ENCODE results near the genes SCIN and SOSTDC1.

- PRO-cap, 3 experiments: no peak in any of the 3 experiments
Observed at GRCh38 chr7:7176946-7177426, 5.4 kb upstream of the C1GALT1 start.

- PRO-cap, 3 experiments: no peak in any of the 3 experiments
Observed at GRCh38 chr7:7687746-7688354, 30.6 kb downstream of the RPA3 start.

GRCh38 chr7:7725555-7726334, 7.3 kb upstream of the RPA3 start:
- PRO-cap, 3 experiments: no peak in any of the 3 experiments

- PRO-cap, 3 experiments: no peak in any of the 3 experiments
Observed at GRCh38 chr7:7759081-7759826, 40.8 kb upstream of the RPA3 start.

DNA sequence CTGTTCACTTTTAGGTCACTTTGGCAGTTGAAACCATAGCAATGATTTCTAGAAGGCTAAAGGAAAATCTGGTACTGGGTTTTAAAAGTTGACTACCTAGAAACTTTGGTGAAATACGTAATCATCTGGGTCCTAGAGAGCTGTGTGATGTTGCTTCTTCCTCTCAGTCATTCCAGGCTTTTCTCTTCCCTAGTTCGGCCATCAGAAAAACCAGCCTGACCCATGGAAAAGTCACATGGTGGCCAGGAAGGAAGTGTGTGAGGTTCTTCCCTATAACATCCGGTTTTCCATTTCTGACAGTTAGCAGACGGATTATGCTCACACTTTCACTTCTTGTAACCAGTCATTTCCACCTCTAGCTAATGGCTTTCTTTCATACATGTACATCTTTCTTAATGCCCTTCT, 110.1 kb upstream of the GLCCI1 start:
- PRO-cap, 3 experiments: no peak in any of the 3 experiments

DNA sequence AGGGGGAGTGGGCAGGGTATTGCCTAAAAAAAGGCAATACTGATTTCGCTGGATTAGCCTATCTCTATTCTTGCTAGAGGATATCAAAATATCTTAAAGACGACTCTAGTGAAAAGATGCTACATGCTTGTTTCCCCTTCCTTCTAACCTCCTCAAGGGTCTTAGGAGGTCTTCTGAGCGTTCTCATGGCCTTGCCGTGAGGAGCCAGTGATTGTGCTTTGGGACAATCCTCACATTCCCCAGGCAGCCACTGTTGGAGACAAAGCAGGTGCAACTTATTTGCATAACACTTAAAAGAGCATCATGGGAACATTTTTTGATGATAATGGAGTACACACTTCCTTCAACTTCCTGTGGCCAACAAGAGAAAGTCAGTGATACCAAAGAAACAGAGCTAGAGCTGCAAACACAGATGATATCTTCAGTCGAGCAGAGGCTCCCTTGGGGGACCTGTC, 146.6 kb downstream of the ICA1 start:
- PRO-cap, 3 experiments: no peak in any of the 3 experiments

- PRO-cap, 3 experiments: no peak in any of the 3 experiments
Observed at GRCh38 chr7:8149354-8149784, 112.6 kb downstream of the ICA1 start.

GRCh38 chr7:8212587-8212956, 49.4 kb downstream of the ICA1 start:
- PRO-cap, 3 experiments: no peak in any of the 3 experiments

DNA sequence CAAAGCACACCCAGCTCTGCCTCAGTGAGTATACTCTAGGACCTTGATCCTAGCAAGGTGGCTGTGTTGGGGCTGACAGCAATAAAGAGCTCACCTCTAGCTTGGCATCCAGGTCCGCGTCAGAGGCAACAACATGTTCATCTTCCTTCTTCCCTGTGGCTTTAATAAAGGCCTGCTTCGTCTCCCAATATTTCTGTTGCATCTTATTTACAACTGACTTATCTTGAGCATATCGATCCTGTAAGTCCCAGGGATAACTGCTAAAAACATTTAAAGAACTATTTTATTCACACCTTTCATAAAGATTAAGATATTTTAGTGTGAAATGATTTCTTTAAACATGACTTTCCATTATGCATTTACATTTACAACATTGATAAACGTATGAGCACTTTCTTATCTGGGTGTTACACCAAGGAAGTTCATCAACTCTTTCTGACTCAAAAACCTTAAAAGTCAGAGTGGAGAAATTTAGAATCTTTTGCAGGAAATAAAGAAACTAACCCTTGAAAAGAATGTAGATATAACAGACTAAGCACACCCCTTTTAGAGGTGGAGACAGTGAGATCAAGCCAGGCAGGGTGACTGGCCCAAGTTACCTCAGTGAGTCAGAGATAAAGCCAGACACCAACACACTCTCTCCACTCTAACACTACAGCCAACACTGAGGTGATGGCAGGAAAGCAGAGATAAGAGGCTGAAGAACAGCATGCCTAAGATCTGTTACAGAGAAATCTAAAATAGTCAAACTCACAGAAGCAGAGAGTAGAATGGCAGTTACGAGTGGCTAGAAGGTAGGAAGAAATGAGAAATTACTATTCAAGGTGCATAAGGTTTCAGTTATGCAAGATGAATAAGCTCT, 29.2 kb downstream of the ICA1 start:
- PRO-cap, 3 experiments: no peak in any of the 3 experiments

DNA sequence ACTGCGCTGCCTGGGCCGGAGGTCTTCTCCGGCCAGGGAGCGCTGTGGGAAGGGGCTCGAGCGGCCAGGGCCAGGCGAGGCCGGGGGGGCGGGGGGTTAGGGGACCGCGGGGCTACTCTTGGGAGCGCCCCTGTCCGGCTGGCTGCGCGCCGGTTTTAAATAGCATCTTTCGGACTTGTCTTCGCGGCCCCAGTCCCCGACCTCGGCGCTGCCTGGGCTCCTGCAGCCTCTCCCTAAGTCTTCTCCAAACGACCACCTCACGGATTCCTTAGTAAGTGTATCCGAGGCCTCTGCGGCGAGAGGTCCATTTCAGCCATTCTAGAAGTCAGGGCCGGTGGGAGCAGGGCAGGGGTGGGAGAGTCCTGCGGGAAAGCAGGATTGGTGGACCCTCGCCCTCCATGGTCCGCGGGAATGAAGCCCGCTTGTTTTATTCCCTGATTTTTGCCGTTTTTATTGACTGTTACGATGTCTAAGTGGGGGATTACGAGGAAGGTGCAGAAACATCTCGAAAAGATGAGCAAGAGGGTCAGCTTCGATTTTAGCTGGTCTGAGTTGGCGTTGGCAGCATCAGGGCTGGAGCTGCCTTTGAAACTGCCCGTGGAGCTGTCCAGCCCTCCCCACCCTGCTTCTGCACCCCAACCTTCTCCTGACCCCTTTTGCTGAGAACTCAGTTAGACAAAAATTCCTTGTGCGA, 529 bp downstream of the PHF14 start:
- PRO-cap, 3 experiments: peak in 2 of 3 experiments; most common minus-strand start position 246 of the sequence (in 2)

DNA sequence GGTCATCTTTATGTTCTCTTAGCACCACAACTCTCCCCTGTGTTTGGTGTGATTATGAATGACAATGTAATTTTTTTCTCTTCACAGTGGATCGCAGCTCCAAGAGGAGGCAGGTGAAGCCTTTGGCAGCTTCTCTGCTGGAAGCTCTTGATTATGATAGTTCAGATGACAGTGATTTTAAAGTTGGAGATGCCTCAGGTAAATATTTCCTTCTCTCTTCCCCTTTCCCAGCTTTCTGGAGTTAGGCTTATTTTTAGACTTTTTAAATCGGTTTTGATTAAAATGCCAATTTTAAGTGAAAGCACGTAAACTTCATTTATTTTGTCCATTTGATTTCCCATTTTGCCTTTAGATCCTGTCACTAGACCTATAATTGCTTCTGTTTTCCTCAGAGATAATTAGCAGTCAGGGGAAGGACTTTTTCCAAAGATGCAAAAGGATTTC, 1.1 kb downstream of the PHF14 start:
- PRO-cap, 3 experiments: no peak in any of the 3 experiments

DNA sequence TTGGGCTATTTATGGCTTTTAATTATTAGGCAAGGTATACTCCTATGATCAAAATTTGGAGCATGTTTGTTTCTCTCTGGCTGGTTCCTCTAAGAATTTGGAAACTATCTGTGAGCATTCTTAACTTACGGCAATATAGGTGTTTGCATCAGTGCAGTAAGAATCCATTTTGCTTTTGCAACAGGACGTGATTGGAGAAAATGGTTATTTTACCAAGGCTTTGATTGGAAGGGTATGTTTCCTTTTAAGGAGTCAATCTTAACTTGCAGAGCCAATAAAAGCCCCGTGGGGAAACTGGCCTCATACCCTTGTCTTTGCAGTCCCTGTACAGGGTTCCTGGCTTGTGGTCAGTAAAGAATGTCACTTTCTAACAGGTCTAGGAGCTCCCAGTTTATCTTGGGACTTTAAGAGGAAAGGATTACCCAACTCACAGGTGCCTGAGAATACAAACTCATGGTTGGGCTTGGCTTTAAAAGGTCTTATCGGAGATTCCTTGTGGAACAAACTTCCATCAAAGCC, 221.7 kb downstream of the PHF14 start:
- PRO-cap, 3 experiments: no peak in any of the 3 experiments

GRCh38 chr7:12569942-12570960, at the start of gene SCIN:
SCIN (plus strand) TSS chr7:12570720.
- PRO-cap, 3 experiments: peak in 1 of 3 experiments; most common plus-strand start chr7:12570721 (in 1); most common minus-strand start chr7:12570618 (in 1)

DNA sequence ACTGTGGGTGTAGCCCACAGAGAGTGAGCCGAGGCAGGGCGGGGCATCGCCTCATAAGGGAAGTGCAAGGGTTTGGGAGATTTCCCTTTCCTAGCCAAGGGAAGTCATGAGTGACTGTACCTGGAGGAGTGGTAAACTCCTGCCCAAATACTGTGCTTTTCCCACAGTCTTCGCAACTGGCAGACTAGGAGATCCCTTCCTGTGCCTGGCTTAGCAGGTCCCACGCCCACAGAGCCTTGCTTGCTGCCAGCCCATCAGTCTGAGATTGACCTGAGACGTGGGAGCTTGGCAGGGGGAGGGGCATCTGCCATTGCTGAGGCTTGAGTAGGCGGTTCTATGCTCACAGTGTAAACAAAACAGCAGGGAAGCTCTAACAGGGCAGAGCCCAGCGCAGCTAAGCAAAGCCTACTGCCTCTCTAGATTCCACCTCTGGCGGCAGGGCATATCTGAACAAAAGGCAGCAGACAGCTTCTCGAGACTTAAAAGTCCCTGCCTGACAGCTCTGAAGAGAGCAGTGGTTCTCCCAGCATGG, 152.3 kb downstream of the ARL4A start:
- PRO-cap, 3 experiments: no peak in any of the 3 experiments

DNA sequence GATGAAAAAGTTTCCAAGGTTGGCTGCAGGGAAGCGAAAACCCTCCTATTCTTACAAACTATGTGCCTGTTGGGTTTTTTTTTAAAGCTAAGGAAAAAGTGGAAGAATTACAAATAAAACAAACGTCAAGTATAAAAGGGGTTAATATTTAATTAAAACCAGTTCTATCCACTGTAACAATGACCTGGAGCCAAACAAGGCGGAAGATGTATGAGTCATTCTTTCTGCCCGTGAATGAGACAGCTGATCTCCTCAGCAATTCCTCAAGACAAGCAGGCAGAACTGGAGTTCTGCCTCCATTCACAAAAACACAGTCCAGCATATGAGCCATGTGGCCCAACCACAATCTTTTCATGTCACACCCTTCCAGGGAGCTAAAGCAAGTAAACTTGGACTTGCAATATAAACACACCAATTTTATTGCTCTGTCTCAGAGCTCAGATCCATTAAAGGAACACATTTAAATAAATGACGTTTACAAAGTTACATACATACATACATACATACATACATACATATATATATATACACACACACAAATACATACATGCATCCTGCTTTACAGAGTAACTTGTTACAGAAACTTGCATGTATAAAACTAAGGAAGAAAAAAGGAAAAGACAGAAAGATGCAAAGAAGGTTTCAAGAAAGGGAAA, 8.3 kb downstream of the ETV1 start:
- PRO-cap, 3 experiments: peak in 3 of 3 experiments; most common plus-strand start position 299 of the sequence (in 3)

DNA sequence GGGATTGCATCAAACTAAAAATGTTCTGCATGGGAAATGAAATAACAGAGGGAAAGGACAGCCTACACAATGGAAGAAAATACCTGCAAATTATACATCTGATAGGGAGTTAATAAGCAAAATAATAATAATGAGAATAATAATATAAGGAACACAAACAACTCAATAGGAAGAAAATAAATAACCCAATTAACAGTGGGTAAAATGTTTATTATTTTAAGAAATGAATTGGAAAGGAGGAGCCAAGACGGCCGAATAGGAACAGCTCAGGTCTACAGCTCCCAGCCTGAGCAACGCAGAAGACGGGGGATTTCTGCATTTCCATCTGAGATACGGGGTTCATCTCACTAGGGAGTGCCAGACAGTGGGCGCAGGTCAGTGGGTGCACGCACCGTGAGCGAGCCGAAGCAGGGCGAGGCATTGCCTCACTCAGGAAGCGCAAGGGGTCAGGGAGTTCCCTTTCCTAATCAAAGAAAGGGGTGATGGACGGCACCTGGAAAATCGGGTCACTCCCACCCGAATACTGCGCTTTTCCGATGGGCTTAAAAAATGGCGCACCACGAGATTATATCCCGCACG, 289.3 kb upstream of the ETV1 start:
- PRO-cap, 3 experiments: no peak in any of the 3 experiments

DNA sequence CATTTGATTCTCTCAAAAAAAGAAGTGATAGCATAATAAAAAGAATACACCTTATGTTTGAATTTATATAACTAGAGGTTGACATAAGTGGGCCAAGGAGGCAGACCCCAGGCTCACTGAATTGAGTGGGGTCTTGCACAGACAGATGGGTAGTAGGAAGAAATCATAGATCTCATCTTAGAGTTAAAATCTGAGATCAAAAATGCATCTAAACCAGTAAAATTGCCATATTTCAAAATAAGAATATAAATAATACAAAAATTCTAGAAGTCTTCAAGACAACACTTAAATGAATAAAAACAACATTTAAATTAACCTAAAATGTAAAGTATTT, 231.0 kb downstream of the DGKB start:
- PRO-cap, 3 experiments: no peak in any of the 3 experiments

GRCh38 chr7:16067664-16068196, 353.6 kb downstream of the CRPPA start:
- PRO-cap, 3 experiments: no peak in any of the 3 experiments

DNA sequence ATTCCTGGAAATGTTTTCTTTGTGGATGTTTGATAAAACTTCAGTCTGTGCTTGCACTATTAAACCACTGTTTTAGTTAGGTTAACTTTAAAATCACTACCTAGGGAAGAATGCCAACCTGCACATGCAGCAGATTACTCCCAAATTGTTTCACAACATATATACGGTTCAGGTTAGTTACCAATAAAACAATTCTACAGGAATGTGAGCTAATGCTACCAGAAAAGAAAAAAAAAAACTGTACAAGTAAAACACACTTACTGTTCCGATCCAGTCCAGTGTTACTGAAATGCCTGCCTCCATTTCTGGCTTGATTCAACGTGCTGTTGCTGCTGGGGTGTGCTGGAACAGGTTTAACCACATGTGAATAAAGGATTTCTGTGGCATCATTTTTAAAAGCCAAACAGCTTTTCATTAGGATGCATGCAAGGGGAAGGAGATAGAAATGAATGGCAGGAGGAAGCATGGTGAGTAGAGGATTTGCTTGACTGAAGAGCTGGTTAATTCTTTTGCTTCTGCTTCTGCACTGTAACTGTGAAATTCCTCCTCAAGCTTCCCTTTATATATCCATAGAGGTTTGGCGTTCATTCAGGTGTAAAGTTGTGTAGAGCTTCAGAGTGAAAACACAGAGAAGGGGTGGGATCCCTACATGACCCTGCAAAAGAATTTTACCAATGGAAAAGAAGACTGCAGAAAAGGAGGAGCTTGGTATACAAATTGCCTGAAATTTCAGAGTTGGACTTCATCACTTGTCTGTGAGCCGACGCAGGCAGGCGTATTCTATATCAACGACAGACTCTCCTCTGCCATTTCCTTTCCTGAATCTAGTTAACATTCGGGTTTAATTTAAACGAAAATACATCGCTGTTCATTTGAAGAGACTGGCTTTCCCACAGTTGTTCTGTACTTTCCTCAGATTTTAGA, at the start of gene SOSTDC1:
Gene SOSTDC1, minus strand, starts transcription at position 536 of the 924 bp plus-strand sequence.
- PRO-cap, 3 experiments: peak in 1 of 3 experiments; most common plus-strand start position 745 of the sequence (in 1)

DNA sequence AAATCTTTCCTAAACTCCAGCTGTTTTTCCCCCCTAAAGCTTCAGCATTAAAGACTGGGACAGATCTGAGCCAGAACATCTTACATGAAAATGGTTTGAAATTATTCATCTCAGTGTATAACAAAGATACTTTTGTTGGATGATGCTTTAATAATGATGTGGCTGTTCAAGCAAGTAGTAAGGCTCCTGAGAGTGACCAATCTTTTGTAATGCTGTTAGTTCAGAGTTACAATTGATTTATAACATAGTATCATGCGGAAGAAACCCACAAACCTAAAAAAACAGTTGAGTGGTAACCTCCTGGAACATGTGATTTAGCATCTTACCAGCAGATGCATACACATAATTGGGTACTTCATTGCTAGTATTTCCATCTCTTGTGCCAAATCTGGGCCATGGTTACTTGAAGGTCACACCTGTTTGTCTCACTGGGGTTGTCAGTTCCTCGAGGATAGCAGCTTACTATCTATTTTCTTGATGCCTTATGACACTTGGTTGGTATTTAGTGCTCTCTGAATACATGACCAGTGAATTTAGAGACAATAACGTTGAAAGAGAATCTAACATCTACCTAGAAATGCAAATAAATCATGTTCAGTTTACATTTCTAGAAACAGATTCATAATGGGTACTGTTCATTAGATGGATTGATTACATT, 1.6 kb downstream of the BZW2 start:
- PRO-cap, 3 experiments: peak in 1 of 3 experiments; most common minus-strand start position 529 of the sequence (in 1)